Prostate gland (tissue), 2 donors: ENCODE data around the genes NFAT5 and CLEC18A.

- PRO-cap: no peak
- RAMPAGE, long total RNA, 2 experiments: no peak in any of the 2 experiments
These were observed 18.3 kb upstream of the ZFP90 start for GRCh38 chr16:68520662-68521268.

DNA sequence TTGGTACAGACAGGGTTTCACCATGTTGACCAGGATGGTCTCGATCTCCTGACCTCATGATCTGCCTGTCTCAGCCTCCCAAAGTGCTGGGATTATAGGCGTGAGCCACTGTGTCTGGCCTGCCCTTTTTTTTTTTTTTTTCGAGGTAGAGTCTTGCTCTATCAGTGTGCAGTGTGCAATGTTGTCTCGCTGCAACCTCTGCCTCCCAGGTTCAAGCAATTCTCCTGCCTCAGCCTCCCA is 4.6 kb downstream of the ZFP90 start:
- PRO-cap: no peak
- RAMPAGE, long total RNA, 2 experiments: no peak in any of the 2 experiments

DNA sequence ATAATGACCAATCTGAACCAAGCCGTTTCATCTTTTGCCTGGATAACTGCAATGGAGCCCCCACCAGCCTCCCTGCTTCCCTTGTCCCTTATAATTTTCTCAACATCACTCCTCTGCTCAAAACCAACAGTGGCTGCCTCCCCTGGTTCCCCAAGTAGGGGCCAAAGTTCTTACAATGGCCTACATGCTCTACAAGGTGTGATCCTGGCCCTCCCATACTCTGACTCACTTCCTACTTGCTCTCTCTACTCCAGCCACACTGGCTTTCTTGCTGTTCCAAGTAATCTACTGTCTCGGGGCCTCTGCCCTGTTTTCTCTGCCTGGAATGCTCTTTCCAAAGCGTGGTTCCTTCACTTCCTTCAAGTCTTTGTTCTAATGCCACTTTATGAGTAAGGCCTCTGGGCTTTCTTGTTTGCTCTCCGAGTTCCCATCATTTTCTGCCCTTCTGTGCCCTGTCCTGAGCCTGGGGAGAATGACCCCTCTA is 4.2 kb upstream of the CDH3 start:
- PRO-cap: no peak
- RAMPAGE, long total RNA, 2 experiments: no peak in any of the 2 experiments

DNA sequence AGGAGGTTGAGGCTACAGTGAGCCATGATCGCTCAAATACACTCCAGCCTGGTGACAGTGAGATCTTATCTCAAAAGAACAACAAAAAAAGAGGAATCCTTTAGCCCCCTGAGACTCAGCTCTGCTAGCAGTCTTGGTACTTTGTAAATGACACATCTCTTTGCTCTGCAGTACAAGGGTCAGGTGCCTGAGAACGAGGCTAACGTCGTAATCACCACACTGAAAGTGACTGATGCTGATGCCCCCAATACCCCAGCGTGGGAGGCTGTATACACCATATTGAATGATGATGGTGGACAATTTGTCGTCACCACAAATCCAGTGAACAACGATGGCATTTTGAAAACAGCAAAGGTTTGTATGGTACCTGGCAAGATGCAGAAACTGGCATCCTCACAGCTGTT is 30.2 kb upstream of the TANGO6 start:
- PRO-cap: no peak
- RAMPAGE, long total RNA, 2 experiments: start-site peak on the plus strand in 1 of 2 experiments, centred at position 307 of the sequence, 69 reads per replicate

DNA sequence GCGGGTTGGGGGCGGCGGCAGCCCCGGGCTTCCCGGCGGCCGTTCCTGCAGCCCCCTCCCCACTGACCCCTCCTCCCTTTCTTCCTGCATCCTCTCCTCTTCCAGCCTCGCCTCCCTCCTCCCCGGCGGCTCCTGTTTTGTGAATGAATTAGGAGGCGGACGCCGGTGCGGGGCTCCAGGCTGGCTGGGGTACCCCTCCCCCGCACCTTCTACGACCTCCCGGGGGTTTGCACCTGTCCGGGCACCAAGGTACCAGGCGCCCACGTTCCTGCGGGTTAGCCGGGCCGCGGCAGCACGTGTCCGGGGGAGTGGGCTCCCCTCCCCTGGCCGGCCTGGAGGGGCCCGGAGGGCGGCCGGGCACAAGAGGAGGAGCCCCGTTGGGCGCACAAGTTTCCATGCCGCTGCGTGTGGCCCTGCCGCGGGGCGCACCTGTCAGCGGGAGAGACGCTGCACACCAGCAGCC is 1.0 kb downstream of the HAS3 start:
- PRO-cap: no peak
- RAMPAGE, long total RNA, 2 experiments: no peak in any of the 2 experiments

GRCh38 chr16:69468778-69469215 is 44.4 kb downstream of the CYB5B start:
- PRO-cap: no peak
- RAMPAGE, long total RNA, 2 experiments: no peak in any of the 2 experiments

DNA sequence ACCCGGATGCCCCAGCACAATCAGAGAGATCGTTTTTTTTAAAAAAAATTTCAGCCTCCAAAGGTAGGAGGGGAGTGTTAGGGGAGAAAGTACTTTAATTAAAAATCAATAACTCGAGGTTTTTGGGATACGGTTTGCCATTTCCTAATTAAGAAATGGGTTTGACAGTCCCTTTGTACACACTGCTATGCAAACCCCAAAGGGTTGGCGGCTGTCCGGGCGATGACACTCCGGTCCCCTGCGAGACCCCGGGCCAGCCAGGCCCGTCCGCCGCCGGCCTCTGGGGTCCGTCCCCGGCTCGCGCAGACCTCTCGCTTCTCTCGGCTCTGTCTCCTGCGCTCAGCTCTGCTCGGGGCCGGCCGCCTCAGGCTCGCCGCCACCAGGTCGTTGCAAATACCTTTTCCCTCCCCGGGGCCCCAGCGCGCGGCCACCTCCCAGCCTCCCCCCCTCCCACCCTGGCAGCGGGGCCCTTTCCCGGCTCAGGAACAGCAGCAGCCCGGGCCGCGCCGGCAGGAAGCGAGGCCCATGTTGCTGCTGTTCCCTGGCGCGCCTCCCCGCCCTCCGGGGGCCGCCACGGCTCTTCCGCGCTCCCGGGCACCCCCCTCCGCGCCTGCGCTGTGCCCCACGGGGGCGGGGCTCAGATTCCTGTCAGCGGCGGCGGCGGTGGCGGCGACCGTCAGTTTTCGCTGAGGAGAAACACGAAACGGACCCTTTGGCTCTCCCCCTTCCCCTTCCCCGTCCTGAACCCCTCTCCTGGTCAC is at the start of gene NFAT5:
Gene NFAT5 (plus strand): TSS at position 640 of the 761 bp plus-strand sequence.
- PRO-cap: bidirectional peak, plus-strand start at position 640 of the sequence, minus-strand start at position 487 of the sequence
- RAMPAGE, long total RNA, 2 experiments: no peak in any of the 2 experiments

DNA sequence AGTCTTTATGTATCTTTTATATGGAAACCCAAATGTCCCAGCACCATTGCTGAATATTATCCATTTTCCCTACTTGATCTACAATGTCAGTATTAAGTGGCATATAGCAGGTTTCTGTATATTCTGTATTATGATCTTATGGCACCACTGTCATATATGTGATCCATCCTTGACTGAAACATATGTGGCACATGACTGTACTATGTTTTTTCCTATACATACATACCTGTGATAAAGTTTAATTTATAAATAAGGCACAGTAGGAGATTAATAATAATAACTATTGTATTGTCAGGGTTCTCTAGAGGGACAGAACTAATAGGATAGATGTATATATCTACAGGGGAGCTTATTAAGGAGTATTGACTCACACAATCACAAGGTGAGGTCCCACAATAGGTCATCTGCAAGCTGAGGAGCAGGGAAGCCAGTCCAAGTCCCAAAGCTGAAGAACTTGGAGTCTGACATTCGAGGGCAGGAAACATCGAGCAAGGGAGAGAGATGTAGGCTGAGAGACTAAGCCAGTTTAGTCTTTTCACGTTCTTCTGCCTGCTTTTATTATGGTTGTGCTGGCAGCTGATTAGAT is 28.8 kb downstream of the NFAT5 start:
- PRO-cap: no peak
- RAMPAGE, long total RNA, 2 experiments: no peak in any of the 2 experiments

DNA sequence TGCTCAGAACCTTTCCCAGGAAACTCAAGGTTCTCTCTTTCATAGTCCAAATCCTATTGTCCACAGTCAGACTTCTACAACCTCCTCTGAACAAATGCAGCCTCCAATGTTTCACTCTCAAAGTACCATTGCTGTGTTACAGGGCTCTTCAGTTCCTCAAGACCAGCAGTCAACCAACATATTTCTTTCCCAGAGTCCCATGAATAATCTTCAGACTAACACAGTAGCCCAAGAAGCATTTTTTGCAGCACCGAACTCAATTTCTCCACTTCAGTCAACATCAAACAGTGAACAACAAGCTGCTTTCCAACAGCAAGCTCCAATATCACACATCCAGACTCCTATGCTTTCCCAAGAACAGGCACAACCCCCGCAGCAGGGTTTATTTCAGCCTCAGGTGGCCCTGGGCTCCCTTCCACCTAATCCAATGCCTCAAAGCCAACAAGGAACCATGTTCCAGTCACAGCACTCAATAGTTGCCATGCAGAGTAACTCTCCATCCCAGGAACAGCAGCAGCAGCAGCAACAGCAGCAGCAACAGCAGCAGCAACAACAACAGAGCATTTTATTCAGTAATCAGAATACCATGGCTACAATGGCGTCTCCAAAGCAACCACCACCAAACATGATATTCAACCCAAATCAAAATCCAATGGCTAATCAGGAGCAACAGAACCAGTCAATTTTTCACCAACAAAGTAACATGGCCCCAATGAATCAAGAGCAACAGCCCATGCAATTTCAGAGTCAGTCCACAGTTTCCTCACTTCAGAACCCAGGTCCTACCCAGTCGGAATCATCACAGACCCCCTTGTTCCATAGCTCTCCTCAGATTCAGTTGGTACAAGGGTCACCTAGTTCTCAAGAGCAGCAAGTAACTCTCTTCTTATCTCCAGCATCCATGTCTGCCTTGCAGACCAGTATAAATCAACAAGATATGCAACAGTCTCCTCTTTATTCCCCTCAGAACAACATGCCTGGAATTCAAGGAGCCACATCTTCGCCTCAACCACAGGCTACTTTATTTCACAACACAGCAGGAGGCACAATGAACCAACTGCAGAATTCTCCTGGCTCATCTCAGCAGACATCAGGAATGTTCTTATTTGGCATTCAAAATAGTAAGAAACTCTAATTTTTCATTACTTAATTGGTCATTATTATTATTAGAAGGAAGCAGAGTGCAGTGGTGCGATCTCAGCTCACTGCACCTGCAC is 32.8 kb downstream of the NQO1 start:
- PRO-cap: no peak
- RAMPAGE, long total RNA, 2 experiments: no peak in any of the 2 experiments

GRCh38 chr16:69741638-69742450 is 12.9 kb downstream of the NOB1 start:
- PRO-cap: no peak
- RAMPAGE, long total RNA, 2 experiments: no peak in any of the 2 experiments

DNA sequence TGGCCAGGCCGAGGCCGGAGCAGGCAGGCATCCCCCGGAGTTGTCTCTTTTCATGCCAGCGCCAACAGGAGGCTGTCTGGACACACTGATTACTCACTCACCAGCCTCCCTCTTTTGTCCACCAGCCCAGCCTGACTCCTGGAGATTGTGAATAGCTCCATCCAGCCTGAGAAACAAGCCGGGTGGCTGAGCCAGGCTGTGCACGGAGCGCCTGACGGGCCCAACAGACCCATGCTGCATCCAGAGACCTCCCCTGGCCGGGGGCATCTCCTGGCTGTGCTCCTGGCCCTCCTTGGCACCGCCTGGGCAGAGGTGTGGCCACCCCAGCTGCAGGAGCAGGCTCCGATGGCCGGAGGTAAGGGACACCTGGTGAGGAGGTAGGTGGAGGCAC is at the start of gene CLEC18A:
Gene CLEC18A (plus strand): TSS at position 199 of the 391 bp plus-strand sequence.
- PRO-cap: no peak
- RAMPAGE, long total RNA, 2 experiments: no peak in any of the 2 experiments

DNA sequence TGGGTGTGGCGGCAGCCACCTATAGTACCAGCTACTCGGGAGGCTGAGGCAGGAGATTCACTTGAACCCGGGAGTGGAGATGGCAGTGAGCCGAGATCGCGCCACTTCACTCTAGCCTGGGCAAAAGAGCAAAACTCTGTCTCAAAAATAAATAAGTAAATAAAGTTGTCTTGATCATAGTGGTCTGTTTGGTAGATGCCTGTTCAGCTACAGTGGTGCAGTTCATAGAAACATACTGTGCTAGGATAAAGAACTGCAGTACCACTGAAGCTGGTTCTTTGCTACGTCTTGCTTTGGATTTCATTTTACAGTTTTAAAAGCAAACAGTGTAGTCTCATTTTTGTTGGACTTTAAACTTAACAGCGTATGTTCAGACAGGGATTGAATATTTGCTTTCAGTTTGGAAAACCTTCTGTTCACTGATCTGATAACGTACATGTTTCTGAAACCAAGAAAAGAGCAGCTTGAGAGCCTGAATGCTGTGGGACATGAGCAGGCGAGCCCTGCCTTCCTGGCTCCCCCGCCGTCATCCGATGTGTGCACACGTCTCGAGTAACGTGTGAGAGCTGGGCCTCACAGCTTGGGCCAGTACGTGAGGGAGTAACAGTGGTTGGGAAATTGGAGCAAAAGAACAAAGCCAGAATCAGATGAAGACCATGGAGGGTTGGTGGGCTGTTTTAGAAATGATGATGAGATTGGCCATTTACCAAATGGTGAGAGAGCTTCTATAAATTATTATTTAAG is 21.0 kb upstream of the CLEC18C start:
- PRO-cap: no peak
- RAMPAGE, long total RNA, 2 experiments: no peak in any of the 2 experiments

DNA sequence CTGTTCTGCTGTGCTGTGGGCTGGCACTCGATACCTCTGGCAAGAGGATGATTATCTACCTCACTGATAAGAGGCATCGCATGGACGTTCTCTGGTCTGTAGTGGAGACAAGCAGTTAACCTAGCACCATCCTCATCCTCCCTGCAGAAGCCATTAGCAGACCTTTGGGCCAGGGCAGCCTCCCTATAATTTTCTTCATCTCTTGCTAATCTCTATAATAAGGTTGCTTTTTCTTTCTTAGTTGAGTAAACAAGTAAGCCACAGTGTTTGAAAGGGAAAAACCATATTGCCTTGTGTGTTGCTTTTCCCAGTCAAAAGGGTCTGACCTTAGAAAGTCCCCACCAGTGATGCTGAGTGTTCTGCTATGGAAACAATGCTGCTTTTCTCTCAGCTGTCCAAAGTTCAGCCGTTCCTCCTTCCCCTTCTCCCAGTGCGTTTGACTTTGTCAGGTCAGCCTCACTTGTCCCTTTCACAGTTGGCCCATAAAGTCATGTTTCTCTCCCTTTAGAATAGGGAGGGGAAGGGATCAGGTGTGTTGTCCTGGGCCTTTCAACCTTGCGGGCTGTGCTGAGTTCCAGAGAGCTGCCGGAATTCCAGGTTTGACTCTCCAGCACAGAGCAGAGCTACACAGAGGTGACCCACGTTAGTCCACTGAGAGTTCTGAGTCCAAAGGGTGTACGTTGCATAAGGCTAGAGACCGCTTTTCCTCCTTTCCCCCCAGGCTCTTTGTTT is 16.0 kb upstream of the CLEC18C start:
- PRO-cap: no peak
- RAMPAGE, long total RNA, 2 experiments: no peak in any of the 2 experiments

GRCh38 chr16:70283272-70283729 is 6.0 kb downstream of the AARS1 start:
- PRO-cap: no peak
- RAMPAGE, long total RNA, 2 experiments: no peak in any of the 2 experiments

GRCh38 chr16:70390687-70391173 is 44.0 kb downstream of the DDX19A start:
- PRO-cap: unidirectional peak, plus-strand start at chr16:70390970
- RAMPAGE, long total RNA, 2 experiments: no peak in any of the 2 experiments

- PRO-cap: no peak
- RAMPAGE, long total RNA, 2 experiments: no peak in any of the 2 experiments
These were observed 334 bp downstream of the ST3GAL2 start for GRCh38 chr16:70438652-70438879.

GRCh38 chr16:70548496-70549516 is 25.2 kb downstream of the SF3B3 start:
- PRO-cap: no peak
- RAMPAGE, long total RNA, 2 experiments: no peak in any of the 2 experiments

DNA sequence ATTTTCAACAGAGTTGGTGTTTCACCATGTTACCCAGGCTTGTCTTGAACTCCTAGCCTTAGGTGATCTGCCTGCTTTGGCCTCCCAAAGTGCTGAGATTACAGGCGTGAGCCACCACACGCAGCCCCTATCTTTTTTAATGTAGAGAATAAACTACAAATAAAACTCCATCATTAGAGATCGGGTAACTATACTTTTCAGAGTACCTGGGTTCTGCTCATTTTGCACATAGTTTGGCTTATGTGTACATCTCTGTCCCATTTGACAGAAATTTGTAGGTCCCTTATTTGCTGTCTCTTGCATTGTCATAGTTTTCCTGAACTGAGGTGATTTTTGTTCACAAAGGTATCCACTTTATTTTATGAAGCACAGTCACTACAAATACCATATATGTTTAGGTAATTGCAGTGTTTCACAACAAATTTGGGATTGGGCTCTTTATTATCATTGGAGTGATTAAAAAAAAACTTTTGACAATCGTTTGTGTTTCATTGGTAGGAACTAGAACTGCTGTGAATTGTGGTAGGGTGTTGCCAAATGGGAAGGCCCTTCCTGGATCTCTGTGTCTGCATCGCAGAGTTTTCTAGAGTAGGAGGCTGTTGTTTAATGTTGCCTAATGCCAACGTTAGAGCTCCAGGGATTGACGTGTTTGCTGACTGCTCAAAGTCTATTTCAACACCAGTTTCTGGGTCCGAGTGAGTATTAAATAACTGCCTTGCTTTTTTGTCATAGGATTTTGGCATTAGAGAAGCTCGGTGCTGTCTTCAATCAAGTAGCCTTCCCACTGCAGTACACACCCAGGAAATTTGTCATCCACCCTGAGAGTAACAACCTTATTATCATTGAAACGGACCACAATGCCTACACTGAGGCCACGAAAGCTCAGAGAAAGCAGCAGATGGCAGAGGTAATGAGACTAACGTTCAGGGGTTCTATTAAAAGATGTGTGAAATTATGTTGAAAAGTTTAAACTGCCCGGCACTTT is 39.8 kb downstream of the SF3B3 start:
- PRO-cap: no peak
- RAMPAGE, long total RNA, 2 experiments: no peak in any of the 2 experiments

DNA sequence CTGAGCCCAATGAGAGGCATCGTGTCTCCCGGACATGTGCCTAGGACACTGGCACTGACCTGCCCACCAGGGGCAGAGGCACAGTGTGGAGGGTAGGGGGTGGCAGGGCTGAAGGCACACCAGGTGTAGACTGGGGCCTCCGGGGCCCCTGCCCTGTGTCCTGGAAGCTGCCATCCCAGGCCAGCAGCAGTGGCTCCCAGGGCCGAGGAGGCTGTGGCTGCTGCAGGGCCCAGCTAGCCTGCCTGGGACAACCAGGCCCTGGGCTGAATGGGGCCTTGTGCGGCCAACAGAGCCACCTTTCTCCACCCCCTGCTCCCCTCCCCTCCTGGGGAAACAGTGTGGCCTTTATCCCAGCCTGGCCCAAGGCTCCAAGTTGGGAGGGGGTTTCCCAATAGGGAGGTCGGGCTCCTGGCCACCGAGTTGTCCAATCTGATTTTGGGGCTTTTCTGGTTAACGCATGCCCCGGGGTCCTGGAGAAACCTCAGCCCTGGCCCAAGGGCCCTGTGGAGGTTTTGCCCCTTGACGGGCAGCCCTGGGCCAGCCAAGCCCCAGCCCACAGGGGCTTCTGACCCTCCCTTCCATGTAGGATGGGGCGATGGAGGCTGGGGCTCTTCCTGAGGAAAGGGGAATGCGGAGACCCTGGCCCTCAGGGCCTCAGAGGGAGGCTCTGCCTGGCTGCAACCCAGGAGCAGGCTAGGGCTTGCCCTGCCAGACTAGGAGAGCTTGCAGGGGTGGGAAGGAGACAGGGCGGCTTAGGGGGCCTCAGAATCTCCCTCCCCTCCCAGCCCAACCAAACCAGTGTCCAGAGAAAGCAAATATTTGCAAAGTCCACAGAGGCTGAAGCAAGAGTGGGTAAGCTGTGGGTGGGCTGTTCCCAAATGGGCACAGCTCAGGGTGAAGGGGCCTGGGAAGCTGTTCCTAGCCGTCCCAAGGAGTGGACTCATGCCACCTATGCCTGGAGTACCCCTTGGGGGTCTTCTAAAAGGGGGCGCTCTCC is 4.2 kb downstream of the MTSS2 start:
- PRO-cap: no peak
- RAMPAGE, long total RNA, 2 experiments: no peak in any of the 2 experiments

- PRO-cap: no peak
- RAMPAGE, long total RNA, 2 experiments: no peak in any of the 2 experiments
These were observed 1.1 kb upstream of the MTSS2 start for GRCh38 chr16:70686909-70687489.